NCI-H460 (cell line): ENCODE measurements around a stretch of chr1.

DNA sequence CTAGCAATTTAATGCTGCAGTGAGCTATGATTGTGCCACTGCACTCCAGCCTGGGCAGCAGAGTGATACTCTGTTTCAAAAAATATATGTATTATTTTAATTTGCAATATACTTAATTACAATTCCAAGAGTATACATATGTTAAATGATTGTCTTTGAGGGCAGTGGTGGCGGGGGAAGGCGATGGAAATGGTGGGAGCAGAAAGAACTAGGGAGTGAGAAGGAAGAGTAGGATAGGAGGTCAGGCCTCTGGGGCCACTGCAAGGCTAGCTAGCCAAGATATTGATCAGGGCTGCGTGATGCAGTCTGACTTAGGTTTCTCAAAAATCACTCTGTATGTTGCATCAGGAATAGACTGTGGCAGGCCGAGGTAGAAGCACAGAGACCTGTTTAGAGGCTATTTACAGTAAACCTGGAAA is 21.1 kb upstream of the PUM1 start:
RAMPAGE:
- cytosol, long total RNA: no peak
- long total RNA: no peak
- nucleus, long total RNA: no peak

GRCh38 chr1:31409369-31409846 is 3.6 kb upstream of the SERINC2 start:
RAMPAGE:
- cytosol, long total RNA: no peak
- long total RNA: no peak
- nucleus, long total RNA: no peak

RAMPAGE:
- cytosol, long total RNA: no peak
- long total RNA: no peak
- nucleus, long total RNA: no peak
Observed at GRCh38 chr1:31472207-31472847, 59.3 kb downstream of the SERINC2 start.

DNA sequence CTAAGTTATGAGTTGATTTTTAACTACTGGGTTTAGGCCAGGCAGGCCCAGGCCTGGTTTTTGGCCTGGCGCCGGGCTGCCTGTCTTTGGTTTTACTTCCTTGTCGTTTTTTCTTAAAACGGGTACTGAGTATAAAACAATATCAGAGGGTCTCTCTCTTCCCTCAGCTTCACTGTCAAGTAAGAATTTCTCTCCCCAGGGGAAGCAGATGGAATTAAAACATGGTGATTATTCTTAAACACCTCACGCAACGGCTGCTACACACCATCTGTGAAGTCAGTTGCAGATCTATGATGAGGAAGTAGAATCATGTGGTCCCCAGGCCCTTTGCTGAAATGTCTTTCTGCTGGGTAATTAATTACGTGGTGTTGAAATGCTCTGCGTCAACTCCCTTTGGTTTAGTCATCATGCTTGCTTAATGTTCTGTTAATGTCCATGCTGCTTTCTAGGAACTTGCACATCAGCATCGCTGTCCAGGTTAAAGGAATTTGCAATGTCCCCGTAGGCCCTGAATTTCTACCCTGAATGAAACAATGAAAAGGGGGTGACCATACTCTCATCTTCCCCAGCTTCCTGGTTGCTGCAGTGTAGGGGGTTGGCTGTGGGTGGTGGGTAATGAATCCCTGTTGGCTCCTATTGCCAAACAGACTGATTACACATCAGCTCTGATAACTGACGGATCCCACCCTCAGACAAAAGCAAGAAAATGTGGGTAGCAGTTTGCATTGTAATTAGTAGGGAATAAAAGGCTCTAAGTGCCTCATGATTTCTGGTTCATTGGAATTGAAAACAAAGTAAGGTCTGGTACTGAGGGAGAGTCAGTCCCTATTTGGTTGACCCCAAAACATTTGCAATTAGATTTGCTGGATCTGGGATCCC is 70.4 kb downstream of the SERINC2 start:
RAMPAGE:
- cytosol, long total RNA: no peak
- long total RNA: no peak
- nucleus, long total RNA: no peak

DNA sequence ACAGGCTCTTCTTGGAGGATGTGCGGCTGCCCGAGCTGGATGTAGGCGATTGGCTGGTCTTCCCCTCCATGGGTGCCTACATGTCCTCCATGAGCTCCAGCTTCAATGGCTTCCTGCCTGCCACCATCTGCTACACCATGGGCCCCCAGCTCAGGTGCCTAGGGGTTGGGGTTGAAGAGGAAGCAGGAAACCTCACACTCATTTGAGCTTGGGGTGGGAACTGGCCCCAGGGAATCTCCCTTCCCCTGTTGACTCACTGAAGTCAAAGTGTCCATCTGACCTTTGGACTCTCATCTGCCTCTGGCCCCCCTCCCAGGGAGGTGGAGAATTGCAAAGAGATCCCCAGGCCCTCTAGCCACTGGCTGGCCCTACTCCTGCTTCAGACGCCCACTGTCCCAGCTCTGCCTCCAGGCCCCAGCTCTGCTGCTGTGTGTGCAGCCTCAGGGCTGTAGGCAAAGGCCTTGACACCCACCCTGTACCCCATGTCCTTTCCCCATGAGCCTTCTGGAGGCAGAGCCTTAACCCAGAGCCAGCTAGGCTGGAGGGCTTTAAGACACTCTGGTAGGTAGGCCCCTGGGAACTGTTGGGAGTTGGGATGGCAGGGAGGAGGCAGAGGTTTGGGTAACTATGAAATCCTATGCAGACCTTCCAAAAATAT is 67.1 kb upstream of the TINAGL1 start:
RAMPAGE:
- cytosol, long total RNA: no peak
- long total RNA: no peak
- nucleus, long total RNA: no peak

DNA sequence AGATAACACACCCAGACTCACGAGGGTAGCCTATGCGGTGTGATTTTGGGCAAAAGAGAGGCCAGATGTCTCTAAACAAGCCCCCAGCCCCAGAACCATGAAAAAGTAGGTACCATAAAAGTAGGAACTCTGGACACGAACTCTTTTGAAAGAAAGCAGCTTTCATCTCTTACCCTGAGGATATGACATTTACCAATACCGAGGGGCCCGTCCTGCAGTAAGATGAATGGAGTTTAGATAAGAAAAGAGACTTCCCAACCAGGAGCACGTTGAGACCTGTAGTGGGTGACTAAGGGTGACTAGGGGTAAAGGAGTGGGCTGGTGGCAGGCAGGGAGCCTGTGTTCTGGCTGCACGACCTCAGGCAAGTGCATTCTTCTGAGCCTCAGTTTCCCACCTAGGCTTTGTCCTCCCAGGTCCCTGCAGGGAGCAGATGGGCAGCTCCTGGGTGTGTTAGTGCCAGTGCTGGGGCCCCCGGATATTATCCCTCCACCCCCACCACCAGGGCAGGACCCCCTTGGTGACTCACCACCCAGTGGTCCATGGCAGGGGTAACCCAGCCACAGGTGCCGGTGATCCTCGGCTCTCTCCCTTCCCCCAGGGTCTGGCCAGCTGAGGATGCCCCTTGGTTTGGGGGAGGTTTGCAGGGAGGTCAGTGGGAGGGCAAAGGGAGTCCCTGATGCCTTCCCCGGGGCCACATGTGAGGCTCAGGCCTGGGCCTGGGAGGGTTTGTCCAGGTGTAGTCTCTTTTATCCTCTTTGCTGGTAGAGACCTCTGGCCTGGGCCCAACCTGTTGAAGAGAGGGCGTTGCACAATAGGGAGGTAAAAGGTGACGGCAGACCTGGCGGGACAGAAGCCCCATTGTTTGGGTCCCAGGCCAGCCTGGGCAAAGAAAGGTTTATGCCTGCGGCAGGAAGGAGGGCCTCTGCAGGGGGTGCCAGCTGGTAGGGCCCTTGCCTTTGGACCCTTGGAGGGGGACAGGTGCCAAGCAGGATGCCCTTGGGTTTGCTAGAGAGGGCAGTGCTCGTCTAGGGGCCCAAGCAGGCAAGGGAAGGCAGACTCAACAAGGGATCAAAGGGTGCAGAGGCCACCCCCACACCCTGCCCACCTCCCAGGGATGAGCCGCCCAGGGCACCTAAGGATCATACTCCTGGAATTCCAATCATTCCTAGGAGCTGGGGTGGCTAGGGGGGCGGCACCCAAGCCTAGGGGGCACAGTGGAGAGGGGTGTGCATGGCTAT is 1.0 kb upstream of the TINAGL1 start:
RAMPAGE:
- cytosol, long total RNA: no peak
- long total RNA: no peak
- nucleus, long total RNA: no peak

RAMPAGE:
- cytosol, long total RNA: no peak
- long total RNA: no peak
- nucleus, long total RNA: no peak
Observed at GRCh38 chr1:31583512-31584773, 7.6 kb downstream of the TINAGL1 start.

DNA sequence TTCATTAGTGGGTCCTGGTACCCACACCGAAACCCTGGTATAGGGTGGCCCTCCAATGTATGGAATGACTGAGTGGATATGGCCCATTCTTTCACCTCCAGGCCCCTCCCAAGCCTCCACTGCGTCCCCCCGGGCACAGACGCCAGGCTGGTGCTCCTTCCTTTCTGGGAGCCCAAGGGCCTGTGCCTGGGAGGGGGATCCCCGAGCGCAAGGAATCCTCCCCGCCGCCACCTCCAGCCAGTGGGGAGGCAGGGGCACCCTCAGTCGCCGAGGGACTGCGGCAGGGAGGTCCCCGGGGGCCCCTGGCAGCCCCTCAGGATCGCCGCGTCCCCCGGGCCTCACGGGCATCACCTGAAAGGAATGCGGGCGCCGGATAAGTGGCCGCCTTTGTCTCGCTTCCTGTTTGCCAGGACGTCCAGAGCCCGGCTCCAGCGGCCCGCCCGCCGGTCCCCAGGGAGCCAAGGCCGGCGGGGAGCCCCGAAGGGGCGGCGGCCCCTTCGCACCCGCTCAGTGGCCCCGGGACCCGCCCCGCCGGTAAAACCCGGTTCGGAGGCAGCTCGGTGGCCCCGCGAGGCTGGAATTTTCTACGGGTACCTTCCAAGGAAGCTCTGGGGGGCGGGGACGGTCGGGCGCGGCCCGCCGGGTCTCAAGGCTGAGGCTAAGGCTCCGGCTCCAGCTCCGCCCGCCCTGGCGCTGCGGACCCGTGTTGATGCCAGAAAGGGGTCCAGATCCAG is 12.4 kb downstream of the TINAGL1 start:
RAMPAGE:
- cytosol, long total RNA: no peak
- long total RNA: no peak
- nucleus, long total RNA: no peak

DNA sequence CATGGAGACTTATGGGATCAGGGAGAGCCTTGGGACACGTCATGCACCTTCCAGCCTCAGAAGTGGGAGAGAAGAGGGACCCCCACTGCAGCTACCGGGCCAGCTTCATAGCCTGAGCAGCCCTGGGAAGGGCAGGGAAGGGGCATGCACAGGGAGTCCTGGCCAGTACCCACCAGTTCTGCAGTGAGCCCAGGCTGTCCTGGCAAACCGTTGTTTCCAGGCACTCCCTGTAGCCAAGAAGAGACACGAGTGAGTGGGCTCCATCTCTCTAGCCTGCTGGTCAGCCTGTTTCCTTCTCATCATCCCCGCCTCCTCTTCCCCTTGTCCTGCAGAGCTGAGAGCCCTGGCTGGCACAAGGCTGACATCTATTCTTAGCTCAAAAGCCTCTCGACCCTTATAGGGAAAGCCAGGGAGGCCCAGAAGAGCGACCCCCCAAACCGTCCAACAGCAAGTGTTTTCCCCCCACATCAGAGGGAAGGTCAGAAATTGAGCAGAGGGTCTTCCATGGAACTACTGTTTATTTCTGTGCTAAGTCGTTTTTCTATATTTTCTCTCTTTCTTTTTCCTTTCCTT is 28.6 kb downstream of the COL16A1 start:
RAMPAGE:
- cytosol, long total RNA: no peak
- long total RNA: no peak
- nucleus, long total RNA: no peak

DNA sequence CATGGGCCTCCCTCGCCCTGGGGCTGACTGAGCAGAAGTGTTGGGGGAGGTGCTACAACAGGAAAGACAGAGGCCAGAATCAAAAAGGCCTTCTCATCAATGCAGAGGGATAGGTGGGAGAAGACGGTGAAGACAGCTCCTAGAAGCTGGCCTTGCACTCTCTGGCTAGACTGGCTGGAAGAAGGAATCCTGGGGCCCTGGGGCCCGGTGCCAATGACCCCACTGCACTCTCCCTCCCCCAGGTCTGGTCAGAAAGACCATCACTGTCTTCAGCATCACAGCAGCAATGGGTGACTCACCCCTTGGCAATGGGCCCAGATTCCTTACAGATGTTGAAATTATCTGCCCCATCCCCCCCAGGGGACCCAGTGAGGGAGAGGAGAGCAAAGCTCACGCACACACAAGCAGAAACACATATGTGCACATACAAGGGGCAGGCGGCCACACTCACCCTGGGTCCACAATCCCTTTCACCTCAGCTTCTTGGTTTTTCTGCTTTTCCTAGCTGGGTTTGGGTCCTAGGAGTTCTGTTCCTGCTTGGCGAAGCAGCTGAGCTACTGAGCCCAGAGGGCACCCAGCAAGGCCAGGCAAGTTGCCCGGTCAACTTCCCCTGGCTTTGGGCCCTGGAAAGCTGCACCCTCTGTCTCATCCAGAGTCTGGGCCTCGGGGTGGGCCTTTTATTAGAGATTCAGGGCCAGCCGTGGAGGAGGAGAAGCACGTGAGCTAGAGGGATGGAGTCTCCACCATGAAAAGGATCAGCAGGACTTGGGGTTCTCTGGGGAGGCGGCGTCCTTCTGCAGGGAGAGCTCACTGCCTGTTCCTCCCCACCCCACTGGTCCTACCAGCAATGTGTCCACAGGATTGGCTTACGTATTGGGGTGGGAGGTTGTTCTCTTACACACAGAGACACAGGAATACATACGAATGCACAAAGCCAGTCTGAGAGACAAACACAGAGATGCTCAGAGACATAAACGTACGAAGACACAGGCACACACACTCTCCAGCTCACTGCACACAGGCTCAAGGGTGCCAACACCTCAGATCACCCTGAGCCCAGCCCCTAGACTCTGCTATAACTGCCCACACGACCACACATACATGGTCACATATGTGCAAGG is 2.5 kb downstream of the COL16A1 start:
RAMPAGE:
- cytosol, long total RNA: no peak
- long total RNA: no peak
- nucleus, long total RNA: no peak

DNA sequence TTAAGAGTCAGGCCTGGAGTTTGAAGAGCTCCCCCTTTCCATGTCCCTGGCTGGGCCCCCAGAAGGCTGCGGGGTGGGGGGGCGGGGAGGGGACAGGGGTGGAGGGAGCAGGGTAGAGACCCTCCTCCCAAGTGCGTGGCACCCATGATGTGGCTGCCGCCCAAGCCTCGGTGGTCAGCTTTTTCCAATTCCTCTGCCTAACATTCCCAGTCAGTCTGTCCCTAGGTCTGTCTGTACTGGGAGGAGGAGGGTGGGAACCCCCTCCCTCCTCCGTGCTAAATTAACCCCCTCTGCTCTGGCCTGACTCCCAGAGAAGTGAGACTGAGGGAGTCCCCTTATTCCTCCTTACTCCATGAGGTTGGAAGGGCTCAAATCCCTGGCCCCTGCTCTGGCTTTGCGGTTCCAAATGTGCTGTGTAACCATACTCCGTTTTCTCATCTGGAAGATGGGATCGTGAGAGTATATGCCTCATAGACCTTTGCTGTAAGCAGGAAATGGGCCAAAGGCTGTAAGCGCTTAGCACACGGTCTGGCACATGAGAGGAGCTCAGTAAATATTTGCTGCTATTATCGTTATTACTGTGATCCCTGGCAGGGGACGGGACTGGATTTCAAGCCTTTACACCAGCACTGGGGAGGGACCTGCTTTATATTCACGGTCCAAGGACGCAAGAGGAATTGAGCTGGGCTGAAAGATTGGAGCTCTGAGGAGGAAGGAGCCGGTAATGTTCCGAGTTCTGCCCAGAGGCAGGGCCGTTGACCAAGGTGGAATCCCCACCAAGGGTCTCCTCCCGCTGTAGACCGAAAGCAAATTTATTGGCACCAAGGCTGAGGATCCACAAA is 712 bp upstream of the COL16A1 start:
RAMPAGE:
- cytosol, long total RNA: no peak
- long total RNA: no peak
- nucleus, long total RNA: no peak

RAMPAGE:
- cytosol, long total RNA: no peak
- long total RNA: no peak
- nucleus, long total RNA: no peak
Observed at GRCh38 chr1:31744298-31744979, 19.7 kb downstream of the ADGRB2 start.

RAMPAGE:
- cytosol, long total RNA: no peak
- long total RNA: no peak
- nucleus, long total RNA: no peak
Observed at GRCh38 chr1:31848674-31849177, 32.9 kb upstream of the SPOCD1 start.

DNA sequence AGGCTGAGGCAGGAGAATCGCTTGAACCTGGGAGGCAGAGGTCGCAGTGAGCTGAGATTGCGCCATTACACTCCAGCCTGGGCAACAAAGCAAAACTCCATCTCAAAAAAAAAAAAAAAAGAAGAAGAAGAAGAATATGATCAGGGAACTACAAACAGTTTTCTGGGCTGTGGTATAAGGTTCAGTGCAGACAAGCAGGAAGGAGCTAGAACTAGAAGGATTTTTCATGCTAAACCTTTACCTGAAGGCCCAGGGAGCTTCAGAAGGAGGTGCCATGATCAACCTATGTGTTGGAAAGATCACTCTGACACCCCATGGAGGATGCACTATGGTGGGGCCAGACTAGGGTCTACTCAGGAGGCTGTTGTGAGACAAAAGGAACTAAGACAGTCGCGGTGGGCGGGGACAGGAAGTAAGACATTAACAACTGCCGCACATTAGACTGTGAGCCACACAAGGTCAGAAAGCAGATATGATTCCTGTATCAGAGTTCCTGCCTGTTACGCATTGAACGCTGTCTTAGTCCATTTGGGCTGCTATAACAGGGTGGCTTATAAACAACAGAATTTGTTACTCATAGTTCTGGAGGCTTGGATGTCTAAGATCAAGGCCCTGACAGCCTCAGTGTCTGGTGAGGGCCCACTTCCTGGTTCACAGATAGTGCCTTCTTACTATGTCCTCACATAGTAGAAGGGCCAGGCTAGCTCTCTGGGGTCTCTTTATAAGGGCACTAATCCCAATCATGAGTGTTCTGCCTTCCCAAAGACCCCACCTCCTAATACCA is 49.0 kb downstream of the PTP4A2 start:
RAMPAGE:
- cytosol, long total RNA: no peak
- long total RNA: no peak
- nucleus, long total RNA: no peak

DNA sequence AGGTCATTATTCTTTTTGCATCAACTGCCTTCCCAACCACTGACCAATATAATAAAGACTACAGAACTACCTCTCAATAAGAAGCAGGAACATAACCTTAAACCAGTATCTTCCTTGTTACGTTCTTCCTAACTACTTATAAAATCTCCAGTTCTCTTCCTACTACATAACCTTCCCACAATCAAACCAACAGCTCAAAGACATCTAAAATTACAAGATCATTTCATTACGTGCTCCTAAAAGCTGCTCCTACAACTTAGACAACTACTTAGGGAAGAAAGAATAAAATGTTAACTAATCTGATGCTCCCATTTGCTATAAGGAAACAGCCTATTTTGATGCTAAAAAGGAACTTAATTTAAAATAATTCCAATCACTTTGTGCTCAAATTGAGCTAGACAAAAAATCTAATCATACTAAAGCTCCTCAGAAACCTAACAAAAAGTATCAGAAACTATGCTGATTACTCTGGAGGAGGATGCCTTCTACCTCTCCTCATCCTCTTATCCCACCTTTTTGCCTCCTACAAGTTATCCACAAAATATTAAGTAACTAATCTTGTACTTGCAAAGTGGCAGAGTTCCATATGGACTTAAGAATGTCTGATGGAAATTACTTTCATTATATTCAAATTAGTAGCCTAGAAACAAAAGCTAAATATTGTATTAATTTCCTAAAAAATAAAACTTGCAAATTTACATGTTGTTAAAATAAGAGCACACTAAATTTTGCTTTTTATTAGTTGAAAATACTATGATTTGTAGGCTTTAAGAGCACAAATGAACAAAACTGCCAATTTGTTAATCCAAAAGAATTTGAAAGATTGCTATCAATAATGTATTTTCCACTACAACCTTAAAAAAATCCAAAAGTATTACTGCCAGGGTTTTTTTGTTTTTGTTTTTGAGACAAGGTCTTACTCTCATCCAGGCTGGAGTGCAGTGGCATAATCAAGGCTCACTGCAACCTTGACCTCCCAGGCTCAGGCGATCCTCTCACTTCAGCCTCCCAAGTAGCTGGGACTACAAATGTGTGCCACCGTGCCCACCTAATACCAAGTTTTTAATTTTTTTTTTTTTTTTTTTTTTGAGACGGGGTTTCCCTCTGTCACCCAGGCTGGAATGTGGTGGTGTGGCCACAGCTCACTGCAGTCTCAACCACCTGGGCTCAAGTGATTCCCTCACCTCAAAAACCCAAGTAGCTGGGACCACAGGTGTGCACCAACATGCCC is 23.3 kb downstream of the PTP4A2 start:
RAMPAGE:
- cytosol, long total RNA: no peak
- long total RNA: no peak
- nucleus, long total RNA: no peak

RAMPAGE:
- cytosol, long total RNA: no peak
- long total RNA: no peak
- nucleus, long total RNA: no peak
Observed at GRCh38 chr1:31918317-31919299, 19.6 kb downstream of the PTP4A2 start.

DNA sequence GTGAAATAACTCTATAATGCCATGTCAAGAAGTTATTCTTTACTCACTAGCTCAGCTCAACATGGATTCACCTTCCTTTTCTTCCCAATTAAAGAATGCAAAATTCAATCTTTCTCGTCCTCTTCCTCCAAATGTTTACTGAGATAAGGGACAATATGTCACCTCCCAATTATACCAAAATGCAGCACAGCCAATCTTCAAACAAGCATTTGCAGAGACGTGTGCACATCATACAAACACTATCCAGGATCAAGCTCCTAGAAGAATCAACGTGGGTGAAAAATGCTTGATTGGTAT is 7.3 kb downstream of the PTP4A2 start:
RAMPAGE:
- cytosol, long total RNA: no peak
- long total RNA: no peak
- nucleus, long total RNA: no peak

DNA sequence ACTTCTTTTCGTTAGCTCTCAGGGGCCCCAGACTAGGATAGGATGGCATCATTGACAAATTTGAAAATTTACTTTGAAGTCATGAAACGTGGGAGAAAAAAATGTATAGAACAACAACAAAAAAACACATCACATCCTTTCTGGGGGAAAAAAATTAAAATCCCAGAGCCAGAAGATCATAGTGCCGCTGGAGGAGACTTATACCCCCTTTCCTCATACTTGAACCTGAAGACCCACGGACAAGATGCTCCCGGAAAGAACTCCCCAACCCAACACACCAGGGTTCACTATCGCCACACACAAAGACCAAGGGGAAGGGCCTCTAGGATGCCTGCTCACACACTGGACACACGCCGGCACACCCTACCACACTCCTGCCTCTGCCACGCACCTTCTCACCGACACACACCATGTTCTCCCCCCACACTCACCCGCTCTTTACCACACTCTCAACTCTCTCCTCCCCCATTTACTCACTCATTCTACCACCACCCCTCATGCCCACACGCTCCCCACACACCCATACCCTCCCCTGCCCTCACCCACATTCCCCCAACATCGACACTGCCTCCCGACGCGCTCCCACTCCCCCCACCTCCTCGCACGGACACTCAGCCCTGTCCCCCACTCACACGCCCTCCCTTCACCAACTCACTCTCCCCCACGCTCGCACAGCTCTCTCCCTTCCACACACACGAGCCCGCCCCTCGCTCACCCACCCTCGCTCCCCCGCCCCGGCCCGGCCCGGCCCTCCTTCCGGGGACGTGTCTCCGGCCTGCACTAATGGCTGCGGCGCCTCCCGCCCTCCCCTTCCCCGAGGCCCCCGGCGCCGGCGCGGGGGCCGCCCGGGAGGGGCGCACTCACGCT is 812 bp downstream of the PTP4A2 start:
RAMPAGE:
- cytosol, long total RNA: no peak
- long total RNA: start-site peak on the minus strand centred at position 799 of the sequence, 412 bp wide, 115 and 138 reads in 2 replicates
- nucleus, long total RNA: no peak

DNA sequence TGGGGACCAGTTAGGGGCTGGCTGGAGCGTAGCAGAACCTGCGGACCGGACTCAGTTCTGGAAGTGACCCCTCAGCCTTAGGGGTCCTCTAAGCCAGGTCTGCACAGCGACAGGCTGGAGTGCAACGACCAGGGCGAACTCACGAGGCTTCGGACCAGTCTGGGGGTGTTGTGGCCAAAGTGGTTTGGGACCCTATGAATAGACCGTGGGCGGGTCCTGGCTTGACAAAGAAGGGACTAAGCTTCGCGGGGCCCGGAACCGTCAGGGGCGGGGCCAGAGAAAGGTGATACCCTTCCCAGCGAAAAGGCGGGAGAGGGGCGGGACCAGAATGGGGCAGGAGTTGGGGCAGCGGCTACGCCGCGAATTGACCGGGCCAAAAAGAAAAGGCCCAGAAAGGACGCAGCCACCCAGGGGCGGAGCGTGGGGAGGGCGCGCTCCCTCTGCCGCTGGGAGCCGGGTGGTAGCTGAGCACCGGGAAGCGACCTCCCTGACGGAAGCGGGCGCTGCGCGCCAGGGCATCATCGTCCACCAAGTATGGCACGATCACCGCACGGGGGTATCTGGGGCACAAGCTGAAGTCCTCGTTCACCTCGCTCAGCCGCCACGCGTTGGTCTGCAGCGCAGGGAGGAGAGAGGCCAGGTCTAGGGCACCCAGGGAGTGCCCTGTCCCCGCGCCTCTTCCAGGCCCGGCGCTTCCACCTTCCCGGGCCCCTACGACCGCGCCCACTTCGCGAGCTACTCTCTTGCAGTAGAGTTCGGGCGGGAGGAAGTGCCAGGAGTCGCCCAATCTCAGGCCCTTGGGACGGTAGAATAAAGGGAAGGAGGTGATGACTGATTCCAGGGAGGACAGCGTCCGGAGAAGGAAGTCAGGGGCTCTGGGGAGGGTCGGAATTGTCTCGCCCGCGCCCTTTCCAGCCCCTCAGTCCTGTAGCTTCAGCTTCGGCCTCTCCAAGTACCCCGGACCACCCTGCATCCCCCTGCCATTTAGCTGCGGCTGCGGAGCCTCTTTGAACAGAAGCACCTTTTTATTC is 6.7 kb upstream of the FAM167B start:
RAMPAGE:
- cytosol, long total RNA: no peak
- long total RNA: no peak
- nucleus, long total RNA: no peak

GRCh38 chr1:32335660-32335781 is 512 bp downstream of the MARCKSL1 start:
RAMPAGE:
- cytosol, long total RNA: no peak
- long total RNA: no peak
- nucleus, long total RNA: no peak